Progenitor cell of endocrine pancreas (in vitro differentiated cells): ENCODE data around the genes ORAI3 and TRIM72.

DNA sequence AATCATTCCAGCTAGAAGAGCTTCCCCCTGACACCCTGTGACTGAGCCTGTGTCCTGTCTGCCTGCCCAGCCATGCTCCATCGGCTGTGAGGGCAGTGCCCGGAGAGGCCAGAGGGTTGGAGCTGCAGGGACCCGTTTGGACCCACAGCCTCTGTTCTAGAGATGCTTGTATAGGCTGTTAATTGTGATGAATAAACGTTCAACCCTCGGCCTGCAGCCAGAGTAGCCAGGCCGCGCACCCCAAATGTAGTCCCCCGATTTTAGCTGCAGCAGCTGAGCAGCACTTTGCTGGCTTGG, 12.1 kb downstream of the ZNF629 start:
- PRO-cap = no peak

- PRO-cap = no peak
Measured at GRCh38 chr16:30778114-30778645, 8.8 kb downstream of the ZNF629 start.

DNA sequence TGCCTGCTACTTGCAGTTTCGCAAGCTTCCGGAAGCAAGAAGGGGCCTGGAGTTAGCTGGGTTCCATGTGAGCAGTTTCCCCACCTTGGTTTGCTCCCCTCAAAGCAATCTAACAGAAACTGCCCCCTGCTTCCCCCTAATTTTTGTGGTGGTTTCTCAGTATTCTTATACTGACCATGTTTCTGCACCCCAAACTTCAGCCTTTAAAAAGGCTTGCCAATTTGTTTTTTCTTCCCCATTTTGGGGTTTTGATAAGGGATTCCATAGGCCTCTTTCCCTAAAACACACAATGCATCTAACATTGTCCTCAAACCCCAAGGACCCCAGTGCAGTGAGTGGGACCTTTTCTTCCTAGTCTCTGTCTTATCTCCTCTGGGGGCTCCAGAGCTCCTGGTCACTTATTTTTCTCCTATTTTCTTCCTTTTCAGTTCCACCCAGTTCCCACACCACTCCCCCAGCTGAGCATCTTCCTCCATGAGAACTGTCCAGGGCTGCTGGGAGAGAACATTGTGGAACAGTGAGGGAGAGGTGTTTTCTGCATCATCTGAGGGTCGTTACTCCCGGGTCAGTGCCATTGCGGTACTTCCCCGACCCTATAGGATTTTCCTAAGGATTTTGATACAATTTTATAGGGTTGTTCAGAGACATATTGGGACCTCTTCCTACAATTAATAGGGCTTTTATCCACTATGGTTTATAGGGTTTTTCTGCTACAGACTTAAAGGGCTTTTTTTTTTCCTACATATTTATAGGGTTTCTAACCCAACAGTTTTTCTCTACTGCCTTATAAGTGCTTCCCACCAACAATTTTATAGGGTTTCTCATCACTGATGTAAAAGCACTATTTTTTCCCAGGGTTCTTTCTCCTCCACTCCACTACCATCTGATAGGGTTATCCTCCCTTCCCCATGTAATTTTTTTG, 6.0 kb downstream of the ZNF629 start:
- PRO-cap = no peak

DNA sequence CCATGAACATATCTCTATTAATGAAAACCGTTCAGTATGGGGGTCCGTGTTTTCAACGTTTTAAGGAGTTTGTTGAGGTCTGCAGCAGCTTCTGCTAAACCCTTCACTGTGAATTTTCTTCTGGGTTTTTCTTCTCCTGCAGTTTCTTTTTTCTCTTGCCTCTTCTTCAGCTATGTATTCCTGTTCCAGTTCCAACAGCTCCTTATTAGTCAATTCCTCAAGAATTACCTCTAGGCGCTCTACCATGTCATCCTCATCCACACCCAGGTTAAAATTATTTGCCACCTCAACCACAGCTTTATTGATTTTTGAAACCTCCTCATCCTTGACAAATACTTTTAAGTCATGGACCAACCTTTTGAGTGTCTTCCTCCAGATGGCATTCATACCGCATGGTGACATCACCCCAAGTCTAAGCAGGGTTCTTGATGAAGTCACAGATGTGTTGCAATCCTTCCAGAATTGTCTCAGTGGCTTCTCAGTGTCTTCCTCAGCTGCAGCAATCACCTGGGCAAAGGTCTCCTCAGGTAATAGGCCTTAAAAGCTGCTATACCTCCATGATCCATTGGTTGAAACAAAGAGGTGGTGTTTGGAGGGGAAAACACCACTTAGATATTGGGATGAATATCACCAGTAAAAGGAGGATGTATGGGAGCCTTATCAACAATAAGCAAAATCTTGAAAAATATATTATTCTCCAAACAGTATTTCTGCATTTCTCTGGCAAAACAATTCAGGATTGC, 40.1 kb downstream of the BCL7C start:
- PRO-cap = no peak

DNA sequence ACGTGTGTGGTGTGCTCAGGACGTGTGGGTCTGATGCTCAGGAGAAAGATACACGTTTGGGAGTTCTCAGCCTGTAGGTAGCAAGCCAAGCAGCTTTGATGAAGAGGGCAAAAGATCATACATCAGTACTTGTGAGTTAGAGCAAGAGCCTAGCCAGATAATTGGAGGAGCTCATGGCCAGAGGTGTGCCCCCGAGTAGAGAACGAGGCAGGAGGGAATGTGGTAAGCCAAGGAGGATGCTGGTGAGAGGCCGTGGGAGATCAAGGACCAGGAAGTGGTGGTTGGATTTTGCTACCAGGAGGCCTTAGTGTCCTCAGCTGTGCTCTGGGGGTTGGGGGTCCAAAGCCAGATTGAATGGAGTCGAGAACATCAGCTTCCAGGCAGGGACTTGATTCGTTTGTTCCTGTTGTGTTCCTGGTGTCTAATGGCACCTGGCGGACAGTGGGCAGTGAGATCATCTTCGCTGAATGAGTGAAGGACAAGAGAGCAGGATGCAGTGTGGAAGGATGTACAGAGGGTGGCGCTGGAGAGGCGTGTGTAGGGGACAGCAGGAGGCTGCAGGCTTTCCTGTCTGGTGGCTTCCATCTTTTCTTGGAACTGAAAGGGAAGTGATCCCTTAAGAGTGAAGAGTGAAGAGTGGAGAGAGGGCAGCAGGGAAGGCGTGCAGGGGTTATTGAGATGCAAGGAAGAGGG, 11.6 kb downstream of the FBXL19 start:
- PRO-cap = no peak

- PRO-cap = bidirectional peak, plus-strand start at chr16:30949117, minus-strand start at chr16:30948991; bidirectional peak, plus-strand start at chr16:30949420, minus-strand start at chr16:30949185
Measured at GRCh38 chr16:30948903-30949613, at the start of gene ORAI3. ORAI3 (plus strand) TSS chr16:30949068.

DNA sequence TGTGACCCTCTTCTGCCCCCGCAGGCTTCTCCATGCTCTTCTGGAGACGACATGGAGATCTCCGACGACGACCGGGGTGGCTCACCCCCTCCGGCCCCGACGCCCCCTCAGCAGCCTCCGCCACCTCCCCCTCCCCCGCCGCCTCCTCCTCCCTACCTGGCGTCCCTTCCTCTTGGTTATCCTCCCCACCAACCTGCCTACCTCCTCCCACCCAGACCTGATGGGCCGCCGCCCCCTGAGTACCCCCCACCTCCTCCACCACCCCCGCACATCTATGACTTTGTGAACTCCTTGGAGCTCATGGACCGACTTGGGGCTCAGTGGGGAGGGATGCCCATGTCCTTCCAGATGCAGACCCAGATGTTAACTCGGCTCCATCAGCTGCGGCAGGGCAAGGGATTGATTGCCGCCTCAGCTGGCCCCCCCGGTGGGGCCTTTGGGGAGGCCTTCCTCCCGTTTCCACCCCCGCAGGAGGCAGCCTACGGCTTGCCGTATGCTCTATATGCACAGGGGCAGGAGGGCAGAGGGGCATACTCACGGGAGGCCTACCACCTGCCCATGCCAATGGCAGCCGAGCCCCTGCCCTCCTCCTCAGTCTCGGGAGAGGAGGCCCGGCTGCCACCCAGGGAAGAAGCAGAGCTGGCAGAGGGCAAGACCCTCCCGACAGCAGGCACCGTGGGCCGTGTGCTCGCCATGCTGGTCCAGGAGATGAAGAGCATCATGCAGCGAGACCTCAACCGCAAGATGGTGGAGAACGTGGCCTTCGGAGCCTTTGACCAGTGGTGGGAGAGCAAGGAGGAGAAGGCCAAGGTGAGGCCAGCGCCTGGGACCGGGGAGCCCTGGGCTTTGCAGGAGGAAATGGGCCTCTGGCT, 8.3 kb downstream of the SETD1A start:
- PRO-cap = no peak

GRCh38 chr16:30966652-30967269, 9.2 kb downstream of the SETD1A start:
- PRO-cap = no peak

DNA sequence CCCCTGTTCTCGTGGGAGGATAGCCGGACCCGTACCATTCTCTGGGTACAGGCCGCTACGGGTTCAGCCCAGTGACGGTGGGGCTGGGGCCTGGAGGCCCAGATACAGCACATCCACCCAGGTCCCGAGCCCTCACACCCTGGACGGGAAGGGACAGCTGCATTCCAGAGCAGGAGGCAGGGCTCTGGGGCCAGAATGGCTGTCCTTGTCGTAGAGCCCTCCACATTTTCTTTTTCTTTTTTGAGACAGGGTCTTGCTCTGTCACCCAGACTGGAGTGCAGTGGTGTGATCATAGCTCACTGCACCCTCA, 3.1 kb downstream of the HSD3B7 start:
- PRO-cap = no peak

DNA sequence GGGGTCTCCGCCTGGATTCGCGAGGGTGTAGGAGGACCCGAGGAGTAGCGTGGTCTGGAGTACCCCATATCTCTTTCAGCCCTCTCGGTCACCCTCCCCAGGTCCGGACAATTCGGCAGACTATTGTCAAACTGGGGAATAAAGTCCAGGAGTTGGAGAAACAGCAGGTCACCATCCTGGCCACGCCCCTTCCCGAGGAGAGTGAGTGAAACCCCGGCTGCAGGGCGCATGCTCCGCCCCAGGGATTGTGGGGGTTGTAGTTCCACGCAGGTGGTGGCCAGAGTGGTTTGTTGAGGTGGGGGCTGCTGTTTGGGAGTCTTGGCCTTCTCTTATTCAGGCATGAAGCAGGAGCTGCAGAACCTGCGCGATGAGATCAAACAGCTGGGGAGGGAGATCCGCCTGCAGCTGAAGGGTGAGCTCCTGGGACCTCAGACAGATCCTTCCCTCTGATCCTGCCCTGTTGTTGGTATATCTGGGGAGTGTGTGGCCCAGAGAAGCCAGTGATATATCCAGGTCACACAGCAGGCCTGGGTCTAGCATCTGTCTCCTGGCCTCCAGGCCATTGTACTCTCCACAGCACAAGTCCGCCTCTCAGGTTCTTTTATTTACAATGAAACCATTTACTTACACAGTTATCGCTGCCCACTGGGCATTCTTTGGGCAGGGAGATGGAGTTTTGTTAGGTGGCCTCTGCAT, 915 bp downstream of the STX4 start:
- PRO-cap = unidirectional peak, minus-strand start at position 133 of the sequence

- PRO-cap = no peak
Measured at GRCh38 chr16:31119919-31120591, 2.6 kb downstream of the KAT8 start.

DNA sequence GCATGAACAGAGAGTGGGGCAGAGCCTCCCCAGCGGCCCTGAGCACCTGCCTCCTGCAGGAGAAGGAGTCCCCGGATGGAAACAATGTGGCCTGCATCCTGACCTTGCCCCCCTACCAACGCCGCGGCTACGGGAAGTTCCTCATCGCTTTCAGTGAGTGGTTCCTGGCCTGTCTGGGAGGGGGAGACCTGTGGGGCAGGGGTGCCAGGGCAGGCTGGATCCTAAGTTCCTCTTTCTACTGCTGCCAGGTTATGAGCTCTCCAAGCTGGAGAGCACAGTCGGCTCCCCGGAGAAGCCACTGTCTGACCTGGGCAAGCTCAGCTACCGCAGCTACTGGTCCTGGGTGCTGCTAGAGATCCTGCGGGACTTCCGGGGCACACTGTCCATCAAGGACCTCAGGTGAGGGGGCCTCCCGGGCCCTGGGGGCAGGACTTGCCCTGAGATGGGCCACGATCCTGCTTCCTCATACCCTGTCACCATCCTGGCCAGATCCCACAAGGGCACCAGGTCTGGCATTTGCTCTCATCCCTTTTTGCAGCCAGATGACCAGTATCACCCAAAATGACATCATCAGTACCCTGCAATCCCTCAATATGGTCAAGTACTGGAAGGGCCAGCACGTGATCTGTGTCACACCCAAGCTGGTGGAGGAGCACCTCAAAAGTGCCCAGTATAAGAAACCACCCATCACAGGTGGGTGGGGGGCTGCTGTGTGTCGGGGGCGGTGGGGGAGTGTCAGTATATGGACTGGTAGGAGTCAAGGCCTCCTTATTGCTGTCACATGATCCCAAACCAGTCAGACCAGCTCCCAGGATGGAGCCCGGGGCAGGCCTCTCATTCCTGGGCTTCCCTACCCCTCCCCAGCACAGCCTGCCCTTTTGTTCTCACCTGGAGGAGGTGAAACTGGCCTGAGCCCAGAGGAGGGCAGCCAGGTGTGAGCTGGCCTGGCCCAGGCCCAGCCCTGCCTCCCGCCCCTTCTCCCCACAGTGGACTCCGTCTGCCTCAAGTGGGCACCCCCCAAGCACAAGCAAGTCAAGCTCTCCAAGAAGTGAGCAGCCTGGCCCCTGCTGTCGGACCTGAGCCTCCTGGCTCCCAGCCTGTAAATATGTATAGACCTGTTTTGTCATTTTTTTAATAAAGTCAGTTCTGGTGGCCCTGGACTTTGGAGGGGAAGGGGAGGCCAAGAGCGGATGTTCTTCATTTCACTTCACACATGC, 4.9 kb downstream of the PRSS8 start:
- PRO-cap = no peak

DNA sequence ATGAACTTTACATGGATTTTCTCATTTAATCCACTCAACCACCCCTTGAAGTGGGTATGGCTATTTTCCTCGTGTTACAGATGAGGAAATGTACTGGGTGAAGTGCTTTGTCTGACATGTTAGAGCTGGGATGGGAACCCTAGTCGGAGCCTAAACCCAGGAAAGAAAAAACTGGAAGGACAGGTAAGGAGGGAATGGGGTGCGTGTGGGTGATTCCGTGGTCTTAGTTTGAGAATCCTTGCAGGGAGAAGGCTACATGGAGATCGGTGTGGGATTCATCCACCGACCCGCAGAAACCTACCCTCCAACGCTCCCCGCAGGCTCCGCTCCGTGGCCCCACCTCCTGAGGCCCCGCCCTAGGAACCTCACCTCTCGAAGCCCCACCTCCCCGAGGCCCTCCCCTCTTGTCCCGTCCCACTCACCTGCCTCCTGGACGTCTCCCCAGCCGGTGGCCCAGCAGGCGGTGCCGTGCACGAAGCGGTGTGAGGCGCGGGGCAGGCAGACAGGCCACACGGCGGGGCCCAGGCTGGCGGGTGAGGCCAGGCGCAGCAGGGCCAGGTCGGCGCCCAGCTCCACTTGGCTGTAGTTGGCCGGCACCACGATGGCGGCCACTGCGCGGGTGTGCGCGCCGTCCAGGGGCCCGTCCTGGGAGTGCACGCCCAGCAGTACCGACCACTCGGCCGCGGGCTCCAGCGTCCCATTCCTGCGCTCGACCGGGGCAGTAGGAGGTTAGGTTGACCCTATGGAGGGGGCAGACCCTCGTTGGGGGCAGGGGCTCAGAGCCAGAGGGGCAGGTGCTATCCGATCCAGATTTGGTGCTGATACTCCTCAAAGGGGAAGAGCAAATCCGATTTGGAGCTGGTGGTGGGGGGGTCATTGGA, 1.7 kb downstream of the PRSS36 start:
- PRO-cap = no peak

DNA sequence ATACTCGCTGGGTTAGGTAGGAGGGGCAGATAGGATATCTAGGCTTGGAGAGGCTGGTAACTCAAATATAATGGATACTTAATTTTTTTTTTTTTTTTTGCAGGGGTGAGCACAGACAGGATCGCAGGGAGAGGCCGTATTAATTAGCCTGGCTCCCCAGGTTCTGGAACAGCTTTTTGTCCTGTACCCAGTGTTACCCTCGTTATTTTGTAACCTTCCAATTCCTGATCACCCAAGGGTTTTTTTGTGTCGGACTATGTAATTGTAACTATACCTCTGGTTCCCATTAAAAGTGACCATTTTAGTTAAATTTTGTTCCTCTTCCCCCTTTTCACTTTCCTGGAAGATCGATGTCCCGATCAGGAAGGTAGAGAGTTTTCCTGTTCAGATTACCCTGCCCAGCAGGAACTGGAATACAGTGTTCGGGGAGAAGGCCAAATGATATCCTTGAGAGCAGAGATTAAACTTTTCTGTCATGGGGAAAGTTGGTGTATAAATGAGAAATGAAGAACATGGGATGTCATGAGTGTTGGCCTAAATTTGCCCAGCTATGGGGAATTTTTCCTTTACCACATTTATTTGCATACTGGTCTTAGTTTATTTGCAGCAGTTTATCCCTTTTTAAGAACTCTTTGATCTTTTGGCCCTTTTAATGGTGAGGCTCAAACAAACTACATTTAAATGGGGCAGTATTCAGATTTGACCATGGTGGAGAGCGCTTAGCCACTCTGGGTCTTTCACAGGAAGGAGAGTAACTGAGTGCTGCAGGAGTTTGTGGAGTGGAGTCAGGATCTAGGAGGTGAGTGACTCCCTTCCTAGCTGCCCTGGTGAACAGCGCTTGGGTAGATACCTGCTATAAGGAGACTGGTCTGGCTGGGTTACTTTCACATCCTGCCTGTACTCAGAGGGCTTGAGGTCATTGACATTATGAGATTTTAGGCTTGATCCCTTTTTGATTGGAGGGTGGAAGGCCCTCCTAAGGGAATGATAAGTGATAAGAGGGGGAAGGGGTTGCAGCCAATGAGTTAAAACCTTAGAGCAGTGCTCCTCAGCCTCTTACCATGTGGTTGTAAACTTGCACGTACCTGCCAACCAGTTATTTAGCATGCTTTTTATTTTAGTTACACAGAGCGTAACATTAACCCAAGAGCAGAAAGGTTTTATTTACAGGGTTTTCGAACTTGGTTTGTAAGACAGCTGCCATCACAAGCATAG, 10.9 kb downstream of the PYCARD start:
- PRO-cap = no peak

- PRO-cap = no peak
Measured at GRCh38 chr16:31213735-31214582, at the start of gene TRIM72. TRIM72 (plus strand) TSS chr16:31214119.

- PRO-cap = no peak
Measured at GRCh38 chr16:31355389-31356128, 583 bp downstream of the ITGAX start.

DNA sequence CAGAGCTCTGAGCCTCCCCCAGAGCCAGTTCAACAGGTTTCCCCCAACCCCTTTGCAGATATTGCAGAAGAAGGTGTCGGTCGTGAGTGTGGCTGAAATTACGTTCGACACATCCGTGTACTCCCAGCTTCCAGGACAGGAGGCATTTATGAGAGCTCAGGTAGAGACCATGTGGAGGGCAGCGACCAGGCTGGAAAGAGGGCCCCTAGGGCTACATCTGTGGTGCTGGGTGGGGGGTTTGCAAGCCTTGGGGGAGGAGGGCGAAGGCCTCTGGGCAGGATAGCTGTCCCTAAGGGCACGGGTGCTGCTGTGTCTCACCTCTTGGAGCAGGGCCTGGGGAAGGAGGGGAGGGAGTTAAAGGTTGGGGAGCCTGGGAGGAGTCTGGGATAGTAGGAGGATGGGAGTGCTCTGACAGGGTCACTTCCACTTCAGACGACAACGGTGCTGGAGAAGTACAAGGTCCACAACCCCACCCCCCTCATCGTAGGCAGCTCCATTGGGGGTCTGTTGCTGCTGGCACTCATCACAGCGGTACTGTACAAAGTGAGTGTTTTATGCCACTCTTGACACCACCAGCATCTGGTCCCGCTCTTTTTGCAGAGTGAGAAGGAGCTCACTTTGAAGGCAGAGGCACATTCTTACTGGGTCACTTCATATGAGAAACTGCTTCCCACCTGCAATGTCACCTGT, 12.5 kb upstream of the ITGAD start:
- PRO-cap = no peak

- PRO-cap = no peak
Measured at GRCh38 chr16:31489789-31490328, 6.9 kb downstream of the SLC5A2 start.

DNA sequence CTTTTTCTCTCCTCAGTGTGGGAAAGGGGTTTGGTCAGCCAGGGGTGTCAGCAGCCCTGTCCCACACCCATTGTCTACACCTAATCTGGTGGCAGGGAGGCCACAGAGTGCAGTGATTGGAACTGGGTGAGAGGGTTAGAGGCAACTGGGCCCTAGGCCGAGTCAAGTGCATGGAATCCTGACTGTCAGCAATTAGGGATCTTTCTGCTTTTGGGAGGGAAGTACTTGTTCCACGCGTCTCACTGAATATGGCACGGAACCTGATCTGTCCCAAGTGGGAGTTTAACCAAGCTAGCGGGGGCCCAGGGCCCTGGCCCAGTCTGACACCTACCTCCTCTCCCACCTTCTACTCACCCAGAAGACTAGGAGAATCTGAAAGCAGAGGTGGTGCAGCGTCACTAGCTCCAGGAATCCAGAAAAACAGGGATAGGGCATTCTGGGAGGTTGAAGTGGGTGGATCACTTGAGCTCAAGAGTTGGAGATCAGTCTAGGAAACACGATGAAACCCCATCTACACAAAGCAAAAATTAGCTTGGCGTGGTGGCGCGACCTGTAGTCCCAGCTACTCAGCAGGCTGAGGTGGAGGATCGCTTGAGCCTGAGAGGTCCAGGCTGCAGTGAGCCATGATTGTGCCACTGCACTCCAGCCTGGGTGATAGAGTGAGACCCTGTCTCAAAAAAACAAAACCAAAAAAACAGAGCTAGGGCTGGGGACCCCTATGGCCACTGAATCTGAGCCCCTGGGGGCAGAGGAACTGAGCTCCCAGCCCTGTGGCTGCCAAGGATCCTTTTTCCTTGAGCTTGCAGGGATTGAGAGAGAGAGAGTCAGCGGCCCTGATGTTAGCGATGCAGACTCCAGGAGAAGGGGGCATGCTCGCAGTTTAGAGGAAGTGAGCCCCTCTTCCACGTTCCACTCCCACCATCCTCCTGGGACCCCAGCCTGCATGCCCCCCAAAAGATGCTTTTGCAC, 2.8 kb upstream of the KRBOX5 start:
- PRO-cap = no peak

- PRO-cap = no peak
Measured at GRCh38 chr16:31712134-31712348, 1.0 kb upstream of the KRBOX5 start.